Sternocleidomastoid (tissue), 1 donor: ENCODE measurements around the gene MAML2.

DNA sequence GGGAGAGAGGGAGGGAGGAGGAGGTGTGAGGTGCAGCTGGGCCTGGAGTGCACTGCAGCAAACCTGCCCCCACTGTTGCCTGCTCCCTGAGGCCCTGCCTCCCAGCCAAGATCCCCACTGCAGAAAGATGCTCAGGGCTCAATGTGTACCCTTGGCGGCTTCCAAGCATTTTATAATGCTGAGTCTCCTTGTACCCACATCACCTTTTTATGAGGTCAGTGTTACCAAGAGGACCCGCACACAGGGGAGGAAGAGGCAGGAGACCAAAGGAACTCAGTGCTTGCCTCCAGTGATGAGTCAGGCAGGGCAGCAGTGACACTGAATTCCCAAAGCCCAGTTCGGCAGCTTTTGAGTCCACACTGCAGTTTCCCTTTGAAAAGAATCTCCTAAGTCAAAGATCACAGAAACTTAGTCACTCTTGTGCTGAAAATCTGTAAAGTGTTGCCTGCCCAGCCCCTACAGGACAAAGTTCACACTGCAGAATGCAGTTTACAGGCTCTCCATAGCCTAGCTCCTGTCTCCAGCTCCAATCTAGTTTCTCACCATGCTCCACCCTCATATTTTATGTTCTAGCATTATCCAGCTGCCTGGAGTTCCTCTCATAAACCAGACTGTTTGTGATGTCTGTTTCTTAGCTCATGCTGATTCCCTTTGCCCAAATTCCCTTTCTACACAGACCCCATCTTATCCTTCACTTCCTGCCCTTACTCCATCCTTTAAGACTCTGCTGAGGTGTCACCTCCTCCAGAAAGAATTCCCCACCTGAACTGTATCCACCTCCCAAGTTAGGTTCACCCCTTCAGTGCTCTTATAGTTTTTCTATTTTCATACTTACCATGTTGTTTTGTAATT lies 3.3 kb downstream of the ENDOD1 start:
- PRO-cap = no peak

DNA sequence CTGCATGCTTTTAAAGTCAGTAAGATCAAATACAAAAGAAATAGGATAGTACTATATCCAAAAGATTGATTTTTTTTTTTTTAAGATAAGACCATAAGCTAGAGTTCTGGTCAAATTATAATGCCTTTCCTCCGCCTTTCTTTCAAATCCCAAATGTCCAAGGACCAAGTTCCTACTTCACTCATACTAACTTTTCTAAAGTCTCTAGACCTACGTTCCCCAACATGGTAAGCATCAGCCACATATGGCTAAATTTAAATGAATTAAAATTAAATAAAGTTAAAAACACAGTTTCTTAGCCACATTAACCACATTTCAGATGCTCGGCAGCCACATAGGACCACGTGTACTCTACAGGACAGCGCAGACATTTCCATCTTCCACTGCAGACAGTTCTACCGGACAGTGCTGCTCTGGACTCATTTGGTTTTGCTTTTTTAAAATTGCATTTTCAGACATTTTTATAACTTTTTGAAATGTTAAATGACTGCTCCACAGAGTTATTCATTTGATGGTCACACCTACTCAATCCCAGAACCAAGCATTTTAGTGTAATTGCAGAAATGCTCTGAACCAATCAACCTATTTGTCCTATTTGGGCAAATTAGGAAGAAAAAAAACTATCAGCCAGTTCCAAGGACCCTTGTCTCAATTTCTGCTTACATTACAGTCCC lies 34.5 kb downstream of the SESN3 start:
- PRO-cap = no peak

GRCh38 chr11:95577712-95578206 lies 211.8 kb downstream of the FAM76B start:
- PRO-cap = no peak

DNA sequence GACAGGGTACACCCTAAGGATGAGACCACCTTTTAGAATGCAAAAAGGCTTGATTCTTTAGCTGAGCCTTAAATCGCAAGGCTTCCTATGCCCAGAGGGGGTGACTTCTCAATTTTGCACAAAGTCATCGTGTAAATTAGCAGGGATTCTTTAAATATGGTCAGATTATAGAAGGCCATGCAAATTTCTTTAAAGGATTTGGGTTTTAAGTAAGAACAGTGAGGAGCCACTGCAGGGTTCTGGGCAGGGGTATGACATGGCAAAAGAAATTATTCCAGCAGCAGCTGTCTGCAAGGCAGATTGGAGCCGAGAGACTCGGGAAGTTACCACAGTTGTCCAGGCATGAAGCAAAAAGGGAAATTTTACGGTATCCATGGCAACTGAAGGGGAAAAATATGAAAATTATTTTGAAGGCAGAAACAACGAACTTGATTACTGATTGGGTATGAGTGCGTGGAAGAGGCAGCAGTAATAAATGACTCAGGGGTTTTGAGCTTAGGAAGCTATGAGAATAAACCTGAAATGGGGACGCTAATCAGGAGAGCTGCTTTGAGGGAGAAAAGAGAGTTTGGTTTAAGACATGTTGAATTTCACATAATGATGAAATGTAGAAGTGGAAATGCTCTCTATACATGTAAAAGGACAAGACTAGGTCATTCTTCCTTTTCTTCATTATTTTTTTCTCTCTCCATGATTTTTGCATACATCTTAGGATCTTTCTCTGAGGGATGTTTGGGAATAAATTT lies 91.6 kb downstream of the FAM76B start:
- PRO-cap = no peak

DNA sequence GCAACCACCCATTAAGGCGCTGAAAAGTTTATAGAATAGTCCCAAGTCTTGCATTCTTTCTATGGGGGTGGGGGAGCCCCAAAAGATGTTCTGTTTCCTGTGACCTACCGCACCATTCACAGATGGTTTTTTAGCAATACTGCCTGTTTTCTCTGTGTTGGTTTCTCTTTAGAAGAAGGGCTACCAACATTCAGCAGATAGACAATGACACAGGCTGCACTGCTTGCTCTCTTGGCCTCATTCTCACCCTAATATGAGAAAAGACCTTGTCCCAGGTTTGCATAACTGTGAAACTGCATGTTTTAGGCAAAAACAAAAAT lies 86.5 kb downstream of the FAM76B start:
- PRO-cap = no peak

- PRO-cap = no peak
These were observed 3.4 kb downstream of the FAM76B start for GRCh38 chr11:95785957-95786741.

GRCh38 chr11:95922953-95923416 lies 922 bp downstream of the MTMR2 start:
- PRO-cap = no peak

GRCh38 chr11:96013271-96013874 lies 89.5 kb upstream of the MTMR2 start:
- PRO-cap = no peak

DNA sequence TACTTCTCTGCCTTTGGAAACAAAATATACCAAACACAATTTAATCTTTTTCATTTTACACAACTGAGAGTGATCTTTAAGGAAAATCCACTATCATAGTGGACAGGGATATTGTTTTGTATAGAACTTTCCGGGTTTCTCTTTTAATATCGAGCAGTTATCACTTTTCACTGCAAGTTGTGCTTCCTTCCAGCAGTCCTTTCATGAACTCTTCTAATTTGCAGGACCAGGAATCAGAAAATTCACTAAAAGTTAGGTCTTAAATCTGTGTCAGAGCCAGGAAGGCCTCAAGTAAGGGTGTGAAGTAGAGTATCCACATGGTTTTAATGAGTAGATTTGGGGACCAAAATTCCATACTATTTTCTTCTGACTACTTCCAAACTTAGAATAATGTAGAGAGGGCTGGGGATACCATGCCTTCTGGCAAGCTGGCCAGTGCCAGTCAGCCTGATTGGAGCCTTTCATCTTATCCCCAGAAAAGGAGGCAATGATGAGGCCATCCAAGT lies 133.9 kb upstream of the MTMR2 start:
- PRO-cap = no peak

- PRO-cap = no peak
These were observed 191.4 kb downstream of the MAML2 start for GRCh38 chr11:96151544-96152104.

DNA sequence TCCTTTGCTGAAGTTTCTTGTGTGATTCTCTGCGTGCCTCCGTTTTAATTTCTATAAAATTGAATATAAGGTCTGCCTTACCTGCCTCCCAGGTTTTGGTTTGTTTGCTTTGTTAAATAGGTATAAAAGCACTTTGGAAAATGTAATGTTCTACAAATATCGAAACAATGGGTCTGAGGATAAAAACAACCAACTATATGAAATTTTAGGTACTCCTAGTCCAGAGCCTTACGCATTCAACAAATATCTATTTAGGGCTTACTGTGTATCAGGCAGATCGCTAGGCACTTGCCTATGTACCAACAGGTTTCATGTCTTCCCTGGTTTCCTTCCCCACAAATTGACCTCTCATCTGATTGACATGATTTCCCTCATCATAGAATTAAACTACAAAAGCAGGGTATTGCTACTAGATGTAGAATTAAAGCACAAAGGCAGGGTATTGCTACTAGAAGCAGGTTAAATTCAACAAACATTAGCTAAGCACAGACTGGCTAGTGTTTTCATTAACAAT lies 160.8 kb downstream of the MAML2 start:
- PRO-cap = no peak

- PRO-cap = no peak
These were observed 96.5 kb downstream of the MAML2 start for GRCh38 chr11:96246536-96246864.

- PRO-cap = no peak
These were observed 93.4 kb downstream of the MAML2 start for GRCh38 chr11:96249209-96250399.

GRCh38 chr11:96268739-96269278 lies 74.2 kb downstream of the MAML2 start:
- PRO-cap = no peak

- PRO-cap = no peak
These were observed 71.0 kb downstream of the MAML2 start for GRCh38 chr11:96271738-96272562.

- PRO-cap = no peak
These were observed 18.0 kb downstream of the MAML2 start for GRCh38 chr11:96324896-96325418.

- PRO-cap = unidirectional peak, minus-strand start at chr11:96338930
These were observed 4.2 kb downstream of the MAML2 start for GRCh38 chr11:96338845-96339215.

DNA sequence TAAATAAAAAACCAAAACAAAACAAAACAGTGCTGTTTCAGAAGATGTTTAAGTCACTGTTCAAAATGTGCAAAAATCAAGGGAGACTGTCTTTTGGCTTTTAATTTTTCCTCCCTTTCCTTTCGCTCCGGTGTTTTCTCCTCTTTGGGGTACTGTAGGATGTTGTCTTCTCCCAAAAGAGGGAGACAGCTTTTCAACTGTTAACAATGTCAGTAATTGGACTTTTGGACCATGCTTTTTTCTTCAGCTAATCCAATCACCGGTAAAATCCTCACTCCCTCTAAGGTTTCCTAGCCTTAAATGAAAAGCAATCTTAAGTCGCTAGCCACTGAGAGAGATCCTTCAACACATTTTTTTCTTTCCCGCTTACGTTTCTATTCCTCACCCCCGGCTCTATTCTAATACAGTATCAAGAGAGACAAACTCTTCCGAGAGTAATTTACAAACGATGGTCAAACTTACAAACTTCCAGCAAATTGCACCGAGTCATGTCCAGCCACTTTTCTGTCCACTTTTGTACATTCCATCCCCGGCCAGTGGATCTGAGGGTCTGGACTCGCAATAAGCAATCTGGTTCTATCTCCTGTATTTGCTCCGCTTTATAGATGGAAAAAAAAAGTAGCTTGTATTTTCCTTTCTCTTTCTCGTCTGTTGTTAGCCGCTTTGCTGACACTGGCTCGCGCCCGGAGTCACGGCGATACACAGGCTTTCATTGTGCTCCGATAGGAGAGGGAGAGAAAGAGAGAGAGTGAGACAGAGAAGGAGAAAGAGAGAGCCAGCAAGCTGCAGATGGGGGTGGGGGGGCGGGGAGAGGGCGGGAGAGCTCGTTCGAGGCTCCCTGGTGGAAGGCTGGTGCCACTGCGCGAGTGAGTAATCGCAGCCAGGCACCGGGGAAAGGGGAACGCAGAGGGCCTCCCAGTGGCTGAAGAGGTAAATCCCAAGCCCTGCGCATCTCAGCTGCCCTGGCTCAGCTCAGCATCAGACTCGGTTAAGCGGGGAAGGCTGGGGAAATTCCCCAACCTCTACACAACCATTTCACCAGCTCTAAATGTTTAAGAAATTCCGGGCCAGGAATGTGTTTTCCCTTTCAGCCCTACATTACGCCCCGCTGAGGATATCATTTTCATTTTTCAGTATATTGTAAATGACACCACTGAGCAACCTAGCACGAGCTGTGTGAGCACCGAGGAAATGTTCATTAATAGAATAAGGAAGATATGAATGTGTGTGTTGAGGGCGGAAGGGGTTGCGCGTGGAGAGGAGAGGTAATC lies at the start of gene MAML2:
Gene MAML2, minus strand, starts transcription at position 750 of the 1,271 bp plus-strand sequence.
- PRO-cap = no peak

DNA sequence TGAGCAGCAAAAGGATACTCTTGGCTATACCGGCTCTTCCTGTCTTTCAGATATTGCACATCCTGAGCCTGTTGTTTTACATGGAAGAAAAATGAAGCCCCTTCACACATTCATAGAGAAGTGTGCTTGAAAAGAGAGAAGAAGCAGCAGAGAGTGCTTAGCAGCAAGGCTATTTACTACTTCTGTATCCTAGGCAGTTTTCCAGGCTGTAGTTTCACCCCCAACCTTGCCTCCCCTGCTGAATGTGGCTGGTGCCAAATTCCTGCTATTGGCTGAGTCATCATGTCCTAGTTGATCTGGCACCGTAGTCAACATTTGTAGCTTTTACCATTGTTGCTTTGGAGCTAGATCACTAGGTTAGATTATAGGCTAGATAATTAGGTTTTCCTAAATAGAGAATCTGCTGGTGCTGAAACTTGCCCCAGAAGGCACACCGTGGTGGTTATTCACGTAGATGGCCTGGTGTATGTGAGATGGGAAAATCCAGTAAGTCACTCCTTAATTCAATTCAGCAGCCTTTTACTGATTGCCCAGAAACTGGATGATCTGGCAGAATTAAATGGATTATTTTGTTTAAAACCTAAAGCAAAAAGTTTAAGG lies 32.7 kb downstream of the ARHGAP42 start:
- PRO-cap = no peak

- PRO-cap = no peak
These were observed 87.1 kb downstream of the ARHGAP42 start for GRCh38 chr11:100774150-100774698.